Left ventricle myocardium (tissue), 1 donor: ENCODE data around the gene PITPNB.

GRCh38 chr22:26564164-26564697 lies 25.7 kb downstream of the TPST2 start:
- PRO-cap = no peak

- PRO-cap = no peak
Observed at GRCh38 chr22:26573219-26573716, 16.7 kb downstream of the TPST2 start.

DNA sequence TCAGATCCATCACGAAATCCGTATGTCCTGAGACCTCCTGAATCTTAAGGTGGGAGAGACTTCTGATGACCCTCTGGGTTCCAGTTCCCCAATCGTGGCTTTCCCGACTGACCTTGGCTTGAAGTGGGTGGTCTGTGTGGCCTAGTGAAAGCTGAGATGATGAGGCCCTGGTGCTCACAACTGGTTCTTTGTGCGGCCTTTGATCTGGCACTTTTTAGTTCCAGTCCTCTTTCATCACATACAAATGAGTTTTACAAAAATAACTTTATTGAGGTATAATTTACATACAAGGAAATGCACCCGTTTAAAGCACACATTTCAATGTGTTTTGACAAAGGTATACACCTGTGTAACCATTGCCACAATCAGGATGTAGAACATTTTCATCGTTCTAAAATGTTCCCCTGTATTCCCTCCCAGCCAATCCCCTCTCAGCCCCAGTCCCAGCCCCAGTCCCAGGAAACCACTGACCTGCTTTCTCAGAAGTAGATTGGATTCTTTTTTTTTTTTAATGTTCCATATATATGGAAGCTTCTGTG lies 41.8 kb downstream of the CRYBA4 start:
- PRO-cap = no peak

- PRO-cap = no peak
Observed at GRCh38 chr22:26980984-26981598, 359.3 kb downstream of the CRYBA4 start.

DNA sequence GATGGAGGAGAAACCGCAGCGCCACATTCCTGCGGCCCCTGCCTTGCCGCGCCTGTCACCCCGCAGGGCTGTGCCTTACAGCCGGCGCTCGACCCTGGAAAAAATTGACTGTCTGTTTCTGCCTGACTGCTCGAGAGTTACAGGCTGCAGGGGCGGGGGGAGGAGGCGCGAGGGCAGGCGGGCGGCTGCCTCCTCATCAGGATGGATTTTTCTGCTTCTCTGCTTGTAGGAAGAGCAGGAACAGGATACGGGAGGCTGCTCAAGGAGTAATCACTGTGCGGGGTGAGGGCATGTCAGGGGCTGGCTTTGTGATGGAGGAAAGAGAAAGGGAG lies 479.1 kb downstream of the CRYBA4 start:
- PRO-cap = no peak

- PRO-cap = no peak
Observed at GRCh38 chr22:27108419-27109294, 486.9 kb downstream of the CRYBA4 start.

DNA sequence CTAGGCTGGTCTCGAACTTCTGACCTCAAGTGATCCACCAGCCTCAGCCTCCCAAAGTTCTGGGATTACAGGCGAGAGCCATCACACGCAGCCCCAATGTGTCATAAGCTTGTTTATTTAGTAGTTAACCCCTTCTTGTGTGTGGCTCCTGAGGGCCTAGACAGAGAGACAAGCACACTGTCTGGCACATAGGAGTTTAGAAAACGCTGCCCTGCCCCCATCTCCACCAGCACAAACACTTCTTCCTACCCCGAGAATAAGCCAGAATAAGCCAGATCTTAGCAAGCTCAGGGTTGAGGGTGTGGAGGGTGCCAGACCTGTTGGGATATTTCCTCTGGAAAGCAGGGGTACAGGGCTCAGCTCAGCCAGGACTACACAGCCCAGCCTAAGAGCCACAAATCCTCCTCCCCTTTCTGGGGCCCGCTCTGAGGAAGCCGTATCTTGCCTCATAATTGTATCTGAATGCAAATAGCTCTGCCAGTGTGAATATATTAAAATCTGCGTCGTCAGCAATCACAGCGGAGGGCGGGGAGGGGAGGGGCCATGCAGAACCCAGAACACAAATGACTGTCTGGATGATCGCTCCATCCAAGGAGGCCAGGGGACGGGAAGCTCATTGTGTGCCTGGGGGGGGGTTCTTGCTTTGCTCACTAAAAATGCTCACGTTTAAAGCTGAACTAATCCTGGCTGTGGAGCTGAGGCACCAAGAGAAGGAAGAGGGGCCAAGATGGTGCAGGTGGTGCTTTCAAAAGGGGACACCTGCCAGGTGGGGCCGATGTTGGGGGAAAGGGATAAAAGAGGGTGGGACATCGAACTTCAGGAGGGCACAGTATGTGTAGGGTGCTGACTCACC lies 247.2 kb downstream of the MN1 start:
- PRO-cap = no peak

DNA sequence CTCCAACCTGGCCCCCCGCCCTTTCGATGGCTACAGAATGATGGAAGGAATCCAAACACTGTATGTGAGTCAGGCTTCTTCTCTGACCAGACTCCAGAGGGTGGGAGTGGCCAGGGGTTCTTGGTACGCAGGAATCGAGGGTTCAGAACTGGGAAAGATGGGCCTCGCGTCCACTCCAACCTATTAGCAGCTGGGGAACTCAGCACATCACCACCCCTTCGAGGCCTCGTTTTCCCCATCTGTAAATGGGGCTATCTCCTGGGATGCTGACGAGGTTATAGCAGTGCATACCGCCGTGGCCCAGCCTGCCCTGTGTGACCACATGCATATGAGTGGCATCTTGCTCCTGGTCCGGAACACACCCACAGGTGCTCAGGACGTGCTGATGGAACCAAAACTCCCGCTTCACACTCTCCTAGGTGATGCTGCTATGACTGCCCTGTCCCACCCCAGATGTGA lies 26.3 kb downstream of the MN1 start:
- PRO-cap = no peak

GRCh38 chr22:27786977-27787404 lies 14.6 kb downstream of the MN1 start:
- PRO-cap = no peak

DNA sequence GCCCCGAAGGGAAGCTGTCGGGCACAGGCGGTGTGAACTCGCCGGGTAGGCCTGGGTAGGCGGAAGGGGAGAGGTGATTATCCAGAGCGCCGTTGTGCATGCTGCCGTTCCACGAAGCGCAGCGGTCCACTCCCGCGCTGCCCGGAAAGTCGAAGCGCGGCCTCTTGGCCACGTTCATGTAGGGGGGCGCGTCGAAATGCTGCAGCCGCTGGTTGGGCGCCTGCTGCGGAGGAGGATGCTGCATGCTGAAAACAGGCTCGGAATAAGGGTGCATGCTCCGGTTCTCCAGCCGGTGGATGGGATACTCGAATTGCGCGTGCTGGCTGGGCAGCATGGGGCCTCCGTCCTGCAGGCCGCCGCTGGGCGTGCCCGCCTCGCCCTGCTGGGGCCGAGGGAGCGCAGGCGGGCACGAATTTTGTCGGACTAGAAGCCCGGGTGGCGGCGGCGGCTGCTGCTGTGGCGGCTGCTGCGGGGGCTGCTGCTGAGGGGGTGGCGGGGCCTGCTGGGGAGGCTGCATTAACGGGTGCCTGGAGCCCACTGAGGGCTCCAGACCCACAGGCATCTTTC lies 2.5 kb downstream of the MN1 start:
- PRO-cap = no peak

GRCh38 chr22:27880748-27881325 lies 38.2 kb downstream of the PITPNB start:
- PRO-cap = no peak

GRCh38 chr22:27889357-27889896 lies 29.6 kb downstream of the PITPNB start:
- PRO-cap = no peak

GRCh38 chr22:27919054-27919383 lies at the start of gene PITPNB:
PITPNB (minus strand) TSS chr22:27919256.
- PRO-cap = bidirectional peak, plus-strand start at chr22:27919557, minus-strand start at chr22:27919256

DNA sequence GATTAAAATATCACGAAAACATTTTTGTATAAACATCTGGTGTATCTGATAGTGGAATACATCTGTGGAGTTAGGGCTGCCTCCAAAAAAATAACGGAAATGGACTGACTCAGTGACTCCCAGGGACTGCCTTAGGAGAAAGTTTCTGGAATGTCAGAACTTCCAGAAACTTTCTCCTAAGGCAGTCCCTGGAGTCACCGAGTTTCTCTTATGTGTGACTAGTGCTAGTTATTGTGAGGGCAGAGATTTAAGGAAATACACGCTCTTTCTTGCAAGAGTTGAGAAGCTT lies 1.3 kb upstream of the PITPNB start:
- PRO-cap = no peak

DNA sequence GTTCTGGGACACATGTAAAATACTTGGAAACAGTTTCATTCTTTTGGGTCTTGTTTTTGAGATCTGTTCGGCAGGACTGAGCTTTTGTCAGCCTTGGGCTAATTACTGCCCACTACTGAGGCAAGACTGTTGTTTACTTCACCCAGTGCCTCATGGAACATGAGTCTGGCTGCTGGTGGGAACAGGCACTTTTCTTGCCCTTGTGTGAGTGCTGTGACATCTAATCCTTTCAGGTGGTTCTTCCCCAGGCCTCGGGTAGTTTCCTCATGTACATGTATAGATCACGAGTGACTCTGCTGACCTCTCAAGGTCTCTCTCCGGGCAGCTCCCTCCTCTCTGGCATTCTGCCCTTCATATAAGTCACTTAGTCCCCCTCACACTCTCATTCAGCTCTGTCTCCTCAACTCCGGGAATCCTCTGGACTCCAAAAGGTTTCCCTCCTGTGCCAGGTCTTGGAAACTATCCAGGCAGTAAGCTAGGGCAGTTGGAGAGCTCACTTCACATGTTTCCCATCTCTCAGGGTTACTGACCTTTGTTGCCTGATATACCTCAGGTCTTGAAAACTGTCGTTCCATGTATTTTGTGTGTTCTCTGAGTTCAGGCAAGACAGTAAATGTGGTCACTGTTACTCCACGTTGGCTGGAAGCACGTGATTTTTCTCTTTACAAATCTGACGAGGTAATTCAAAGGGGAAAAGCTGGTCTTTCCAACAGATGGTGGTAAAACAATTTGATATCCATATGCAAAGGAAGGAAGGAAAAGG lies 40.3 kb upstream of the PITPNB start:
- PRO-cap = no peak

- PRO-cap = no peak
Observed at GRCh38 chr22:28191501-28191905, 272.4 kb upstream of the PITPNB start.

DNA sequence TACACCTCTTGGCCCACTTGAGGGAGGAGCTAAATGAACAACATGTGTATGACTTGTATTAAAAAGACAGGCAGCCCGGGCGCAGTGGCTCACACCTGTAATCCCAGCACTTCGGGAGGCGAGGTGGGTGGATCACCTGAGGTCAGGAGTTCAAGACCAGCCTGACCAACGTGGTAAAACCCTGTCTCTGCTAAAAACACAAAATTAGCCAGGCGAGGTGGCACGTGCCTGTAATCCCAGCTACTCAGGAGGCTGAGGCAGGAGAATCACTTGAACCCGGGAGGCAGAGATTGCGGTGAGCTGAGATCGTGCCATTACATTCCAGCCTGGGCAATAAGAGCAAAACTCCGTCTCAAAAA lies 336.3 kb upstream of the PITPNB start:
- PRO-cap = no peak

- PRO-cap = no peak
Observed at GRCh38 chr22:28412385-28412993, 267.2 kb downstream of the TTC28 start.

DNA sequence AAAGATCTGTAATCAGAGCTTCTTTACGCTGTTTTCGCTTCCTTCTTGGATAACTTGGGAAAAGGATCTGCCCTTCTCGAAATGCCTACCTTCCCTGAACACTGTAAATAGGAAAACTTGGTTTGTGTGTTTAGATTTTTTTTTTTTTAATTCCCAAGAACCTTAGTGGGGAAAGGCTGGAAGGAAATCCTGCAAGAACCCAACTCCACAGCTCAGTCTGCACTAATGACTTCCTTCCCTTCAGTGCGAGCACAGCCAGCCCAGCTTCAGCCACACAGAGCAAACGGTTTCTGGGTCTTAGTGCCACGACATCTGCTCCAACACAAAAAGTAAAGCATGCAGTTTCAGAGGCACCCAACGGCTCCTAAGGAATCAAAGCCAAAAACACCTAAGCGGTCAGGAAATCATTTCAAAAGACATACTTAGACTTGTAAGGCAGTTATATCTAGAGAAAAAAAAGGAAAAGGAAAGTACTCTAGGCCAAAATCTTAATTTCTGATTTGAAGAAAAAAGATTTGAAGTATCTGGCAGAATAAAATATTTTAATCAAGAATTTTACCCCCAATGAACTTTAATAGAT lies 236.1 kb downstream of the TTC28 start:
- PRO-cap = unidirectional peak, minus-strand start at position 224 of the sequence

- PRO-cap = no peak
Observed at GRCh38 chr22:28484553-28485518, 194.8 kb downstream of the TTC28 start.